ENCODE measurements around a stretch of chr1.

DNA sequence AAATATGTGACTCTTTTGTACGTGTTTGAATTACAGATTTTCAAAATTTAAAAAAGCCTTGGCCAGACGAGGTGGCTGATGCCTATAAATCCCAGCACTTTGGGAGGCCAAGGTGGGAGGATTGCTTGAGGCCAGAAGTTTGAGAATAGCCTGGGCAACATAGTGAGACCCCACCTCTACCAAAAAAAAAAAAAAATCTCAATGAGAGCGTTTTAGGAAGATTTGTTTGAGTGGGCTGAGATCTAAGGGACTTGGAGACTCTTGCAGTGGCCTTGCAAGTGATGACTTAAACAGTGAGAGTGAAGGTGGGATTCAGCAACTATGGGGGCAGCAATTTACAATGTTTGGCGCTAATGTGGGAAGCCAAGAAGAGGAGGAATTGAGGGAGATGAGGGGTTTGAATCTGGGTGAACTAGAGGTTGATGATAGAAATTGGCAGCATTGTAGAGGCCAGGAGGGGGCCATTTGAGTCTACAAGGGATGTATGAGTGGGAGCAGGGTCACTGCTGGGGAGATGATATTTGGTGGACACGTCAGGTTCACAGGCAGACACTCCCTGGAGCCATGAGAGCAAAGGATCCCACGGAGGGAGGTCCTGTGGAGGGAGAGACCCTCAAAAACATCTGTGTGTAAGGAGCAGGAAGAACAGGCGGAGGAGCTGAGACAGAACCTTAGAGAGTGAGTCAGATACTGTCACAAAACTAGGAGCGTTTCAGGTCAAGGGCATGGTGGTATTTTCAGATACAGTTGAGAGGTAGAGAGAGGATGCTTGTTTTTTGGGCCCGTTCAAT, 39.5 kb downstream of the SPSB1 start:
- CAGE, long polyA plus RNA = no peak
- RRBS = no CpG with 5 or more reads among the region's 9 CpGs

- CAGE, long polyA plus RNA = no peak
- RRBS = no CpG with 5 or more reads among the region's 25 CpGs
Measured at GRCh38 chr1:9349429-9350114, 56.9 kb downstream of the SPSB1 start.

DNA sequence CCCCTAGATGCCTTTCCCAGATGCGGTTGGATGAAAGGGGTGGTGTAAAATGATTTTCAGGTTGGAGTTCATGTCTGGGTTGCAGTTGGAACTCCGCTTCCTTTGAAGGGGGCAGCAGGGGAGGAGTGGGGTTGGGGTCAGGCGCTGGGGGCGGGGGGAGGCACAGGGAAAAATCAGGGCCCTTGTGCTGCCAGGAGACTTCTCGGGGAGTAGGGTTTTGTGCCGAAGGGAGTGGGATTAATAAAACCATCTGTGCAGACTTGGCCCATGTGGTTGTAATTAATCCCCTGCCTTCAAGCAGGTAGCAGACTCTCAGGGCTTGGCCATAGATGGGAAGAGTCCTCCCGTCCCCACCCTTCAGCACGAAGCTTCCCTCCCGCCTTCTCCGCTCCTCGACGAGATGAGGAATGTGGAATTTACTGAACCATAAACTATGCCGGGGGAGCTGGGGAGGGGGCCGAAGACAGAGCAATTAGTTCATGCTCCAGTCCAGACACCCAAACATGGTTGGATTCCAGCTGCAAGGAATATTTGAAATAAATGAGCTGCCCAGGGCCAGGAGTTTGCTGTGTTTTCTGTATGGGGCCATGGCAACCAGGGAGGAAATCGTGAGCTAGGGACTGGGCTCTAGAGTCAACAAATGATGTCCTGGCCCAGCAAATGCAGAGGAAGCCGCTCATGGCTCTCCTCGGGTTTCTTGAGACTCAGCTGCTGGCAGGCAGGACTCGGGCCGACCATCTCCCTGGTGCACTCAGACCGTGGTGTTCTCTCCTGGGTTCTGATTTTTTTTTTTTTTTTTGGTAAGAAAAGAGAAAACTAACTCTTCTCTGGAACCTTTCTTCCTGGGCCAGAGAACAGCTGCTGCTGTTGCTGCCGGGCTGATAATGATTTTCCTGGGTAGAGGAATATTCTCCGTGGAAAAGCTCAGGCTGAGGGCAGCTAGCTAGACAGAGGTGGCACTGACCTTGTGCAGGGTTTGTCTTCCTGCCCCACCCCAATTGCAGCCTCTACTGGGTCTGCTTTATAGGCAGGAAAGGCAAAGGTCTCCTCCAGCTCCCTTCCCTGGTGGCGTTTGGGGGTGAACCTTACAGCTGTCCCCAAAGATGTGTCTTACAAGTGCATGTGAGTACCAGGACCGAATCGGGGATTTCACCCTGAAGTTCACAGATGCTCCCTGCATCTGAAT, 78.9 kb downstream of the SPSB1 start:
- CAGE, long polyA plus RNA = no peak
- RRBS = no CpG with 5 or more reads among the region's 25 CpGs

DNA sequence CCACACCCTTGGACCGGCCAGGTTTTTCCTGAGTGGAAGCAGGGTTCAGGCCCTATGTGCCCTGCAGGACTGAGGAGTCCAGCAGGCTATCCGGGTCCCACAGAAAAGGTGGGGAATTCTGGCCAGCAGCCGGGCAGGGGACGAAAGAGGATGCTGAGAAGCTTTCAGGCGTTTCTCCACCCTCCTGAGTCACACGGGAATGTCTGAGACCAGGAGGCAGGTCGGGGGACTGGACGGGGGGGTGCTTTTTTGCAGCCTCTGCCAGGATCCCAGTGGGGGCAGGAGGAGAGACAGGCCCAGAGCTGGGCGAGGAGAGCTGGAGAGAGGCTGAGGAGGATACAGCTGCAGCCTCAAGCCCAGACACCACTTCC, 105.3 kb downstream of the SPSB1 start:
- CAGE, long polyA plus RNA = no peak
- RRBS = 48% methylated on average over 2 of the region's 9 CpGs

- CAGE, long polyA plus RNA = no peak
- RRBS = 85% methylated on average over 4 of the region's 31 CpGs
Measured at GRCh38 chr1:9425826-9427022, 113.0 kb upstream of the SLC25A33 start.

DNA sequence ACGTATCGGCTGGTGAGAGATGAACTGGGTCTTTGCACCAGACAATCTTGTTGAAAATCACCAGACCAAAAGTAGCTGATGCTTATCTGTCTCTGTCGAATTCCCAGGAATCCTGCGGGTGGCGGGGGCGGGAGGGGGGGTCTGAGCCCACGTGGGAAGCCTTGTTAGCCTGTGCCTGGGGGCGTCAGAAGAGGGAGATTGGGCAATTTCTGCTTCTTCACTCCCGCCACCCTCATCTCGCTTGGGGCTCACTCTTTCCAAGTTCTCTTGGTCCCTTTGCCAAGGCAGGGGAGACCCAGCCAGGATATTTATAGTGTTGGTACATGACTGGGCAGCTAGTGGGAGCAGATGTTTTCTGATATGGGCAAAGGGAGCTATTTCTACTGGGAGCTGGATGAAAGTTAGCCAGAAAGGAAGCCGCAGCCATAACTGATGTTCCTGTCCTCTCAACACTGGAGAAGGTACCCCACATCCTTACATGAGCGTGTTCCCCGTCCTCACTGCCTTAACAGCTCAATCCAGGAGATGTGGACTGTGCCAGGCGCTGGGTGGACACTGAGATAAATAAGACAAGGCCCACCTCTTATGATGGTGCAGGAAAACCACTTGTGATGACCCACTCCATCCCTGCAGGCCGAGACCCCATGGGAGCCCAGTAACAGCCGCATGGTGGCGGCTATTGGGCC, 89.9 kb upstream of the SLC25A33 start:
- CAGE, long polyA plus RNA = no peak
- RRBS = no CpG with 5 or more reads among the region's 17 CpGs

- CAGE, long polyA plus RNA = no peak
- RRBS = no CpG with 5 or more reads among the region's 13 CpGs
Measured at GRCh38 chr1:9465412-9466123, 73.7 kb upstream of the SLC25A33 start.

GRCh38 chr1:9626814-9627777, 24.4 kb upstream of the PIK3CD start:
- CAGE, long polyA plus RNA = no peak
- RRBS = 3% methylated on average over 9 of the region's 58 CpGs

DNA sequence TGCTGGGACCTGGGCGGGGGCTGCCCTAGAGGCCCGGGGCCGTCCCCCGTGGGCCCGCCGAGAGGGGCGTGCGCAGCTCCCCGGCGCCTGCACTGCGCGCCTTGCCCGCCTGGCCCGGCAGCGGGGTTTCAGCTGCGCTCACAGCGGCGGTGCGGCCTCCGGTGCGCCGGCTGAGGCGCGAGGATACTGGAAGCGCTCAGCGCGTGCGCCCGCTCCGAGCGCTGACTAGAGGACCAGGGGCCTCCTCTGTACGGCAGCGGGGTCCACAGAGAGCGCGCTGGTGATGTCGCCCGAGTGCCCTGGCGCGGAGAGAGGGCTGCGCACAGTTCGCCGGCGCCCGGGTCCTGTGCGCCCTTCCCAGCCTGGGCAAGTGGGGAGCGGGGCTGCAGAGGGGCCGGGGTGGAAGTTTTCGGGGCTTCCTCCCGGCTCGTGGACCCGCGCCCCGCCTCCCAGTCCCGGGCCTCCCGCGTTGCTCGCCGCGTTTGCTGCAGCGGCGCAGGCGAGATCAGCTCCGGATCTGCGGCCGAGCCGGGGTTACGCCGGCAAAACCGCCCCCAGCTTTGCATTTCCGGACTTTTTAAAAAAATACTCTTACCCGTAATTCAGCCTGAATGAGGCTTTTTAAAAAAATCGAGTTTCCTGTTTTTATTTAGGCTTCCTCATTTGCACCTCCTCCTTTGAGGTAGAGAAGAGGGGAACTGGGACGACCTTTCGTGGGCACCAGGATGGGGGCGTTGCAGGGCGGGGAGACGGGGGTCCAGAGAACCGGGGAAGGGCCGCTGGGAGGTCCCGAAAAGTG, 666 bp downstream of the PIK3CD start:
- CAGE, long polyA plus RNA = no peak
- RRBS = 2% methylated on average over 33 of the region's 80 CpGs

DNA sequence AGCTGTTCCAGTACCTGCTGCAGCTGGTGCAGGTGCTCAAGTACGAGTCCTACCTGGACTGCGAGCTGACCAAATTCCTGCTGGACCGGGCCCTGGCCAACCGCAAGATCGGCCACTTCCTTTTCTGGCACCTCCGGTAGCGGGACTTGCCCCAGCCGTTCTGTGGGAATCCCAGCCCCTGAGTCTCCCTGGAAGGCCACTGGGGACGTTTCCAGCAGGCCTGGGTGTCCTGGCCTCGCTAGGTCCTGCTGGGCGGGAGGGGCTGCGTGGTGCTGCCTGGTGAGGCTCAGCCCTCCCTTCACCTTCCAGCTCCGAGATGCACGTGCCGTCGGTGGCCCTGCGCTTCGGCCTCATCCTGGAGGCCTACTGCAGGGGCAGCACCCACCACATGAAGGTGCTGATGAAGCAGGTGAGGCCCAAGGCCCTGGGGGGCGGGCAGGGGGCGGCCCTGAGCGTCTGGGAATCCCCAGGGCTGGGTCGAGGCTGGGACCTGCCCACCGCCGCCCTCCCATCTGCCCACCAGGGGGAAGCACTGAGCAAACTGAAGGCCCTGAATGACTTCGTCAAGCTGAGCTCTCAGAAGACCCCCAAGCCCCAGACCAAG, 70.0 kb downstream of the PIK3CD start:
- CAGE, long polyA plus RNA = no peak
- RRBS = 94% methylated on average over 4 of the region's 25 CpGs

DNA sequence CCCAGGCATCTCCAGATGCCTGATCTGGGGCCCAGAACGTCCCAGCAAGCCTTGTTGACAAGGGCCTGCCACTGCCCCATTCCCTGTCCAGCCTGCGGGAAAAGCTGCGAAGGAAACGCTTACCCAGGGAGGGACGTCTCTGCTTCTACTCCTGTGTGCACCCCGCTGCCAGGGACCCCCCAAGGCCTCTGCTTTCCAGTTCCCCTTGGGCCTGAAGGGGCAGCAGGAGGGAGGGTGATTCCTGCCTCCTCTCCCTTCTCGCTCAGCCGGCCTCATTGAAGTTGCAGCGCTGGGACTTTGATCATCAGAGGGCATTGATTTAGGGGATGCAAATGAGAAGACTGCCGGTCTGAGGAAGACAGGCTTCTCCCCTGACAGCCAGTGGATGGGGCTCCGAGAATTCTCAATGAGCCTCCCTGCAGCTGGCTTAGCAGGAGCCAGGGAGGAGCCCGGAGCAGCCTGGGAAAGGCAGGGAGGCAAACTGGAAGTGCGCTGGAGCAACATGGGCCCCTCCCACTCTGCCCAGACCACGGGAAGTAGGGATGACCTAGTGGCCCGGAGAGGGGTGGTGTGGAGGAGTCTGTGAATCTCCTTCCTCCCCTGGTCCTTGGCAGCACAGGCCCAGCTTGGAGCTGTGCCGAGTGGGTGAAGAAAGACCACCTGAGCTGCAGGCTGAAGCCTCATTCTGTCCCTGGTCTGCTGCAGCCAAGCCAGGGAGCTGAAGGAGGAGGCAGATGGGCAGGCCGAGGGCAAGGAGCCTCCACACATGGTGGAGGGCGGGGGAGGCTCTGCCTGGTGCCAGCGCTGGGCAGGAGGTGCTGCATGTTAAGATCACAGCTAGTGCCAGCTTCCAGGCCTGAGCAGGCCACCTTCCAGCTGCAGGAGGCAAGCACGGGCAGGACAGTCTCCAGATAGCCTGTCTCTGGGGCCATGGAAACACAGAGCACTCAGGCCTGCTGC, 12.0 kb upstream of the CLSTN1 start:
- CAGE, long polyA plus RNA = no peak
- RRBS = 13% methylated on average over 6 of the region's 20 CpGs

DNA sequence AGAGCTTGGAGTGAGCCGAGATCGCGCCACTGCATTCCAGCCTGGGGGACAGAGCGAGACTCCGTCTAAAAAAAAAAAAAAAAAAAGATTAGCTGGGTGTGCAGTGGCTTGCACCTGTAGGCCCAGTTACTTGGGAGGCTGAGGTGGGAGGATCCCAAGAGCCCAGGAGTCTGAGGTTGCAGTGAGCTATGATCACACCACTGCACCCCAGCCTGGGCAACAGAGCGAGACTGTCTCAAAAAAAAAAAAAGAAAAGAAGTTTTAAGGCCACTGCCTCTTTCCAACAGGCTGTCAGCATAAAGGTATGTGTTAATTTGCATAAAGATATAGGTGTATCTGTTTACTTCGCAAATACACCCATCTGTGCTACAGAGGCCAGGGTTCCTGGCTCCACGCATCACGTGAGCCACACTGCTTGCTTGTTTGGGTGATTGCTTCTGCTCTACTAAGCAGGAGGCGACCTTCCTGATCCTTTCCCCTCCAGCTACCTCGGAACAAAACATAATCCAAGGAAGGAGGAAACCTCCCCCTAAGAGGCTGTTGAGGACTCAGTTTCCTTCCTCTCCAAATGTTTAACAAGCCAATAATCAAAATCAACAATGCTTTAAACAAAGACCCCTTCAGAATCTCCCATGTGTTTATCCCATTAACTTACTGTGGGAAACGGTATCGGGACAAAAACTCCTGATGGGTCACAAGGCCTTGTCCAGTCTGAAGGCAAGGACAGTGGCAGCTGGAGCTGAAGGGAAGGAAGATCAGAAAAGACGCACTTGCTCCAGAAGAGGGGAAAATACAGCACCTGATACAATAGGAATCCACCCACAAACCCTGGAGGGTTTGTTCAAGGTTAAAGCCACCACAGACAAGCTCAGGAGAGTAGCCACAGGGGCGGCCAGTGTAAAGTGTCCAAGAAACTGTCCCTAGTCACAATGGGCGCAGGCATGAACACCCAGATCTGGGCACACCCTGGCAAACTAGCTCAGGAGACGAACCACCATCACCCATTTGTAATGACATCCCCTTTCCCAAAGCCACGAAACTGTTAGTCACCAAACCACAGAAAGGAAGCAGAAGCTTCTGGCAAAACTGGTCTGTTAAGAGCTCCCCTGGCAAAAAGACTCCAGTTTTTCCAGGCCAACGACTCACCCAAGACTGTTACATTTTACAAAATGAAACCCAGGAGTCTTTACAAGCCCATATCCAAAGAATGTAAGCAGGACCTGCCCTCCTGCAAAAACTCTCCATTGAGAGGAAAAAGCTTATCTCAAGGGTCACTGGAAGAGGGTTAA, 17.3 kb downstream of the CTNNBIP1 start:
- CAGE, long polyA plus RNA = no peak
- RRBS = no CpG with 5 or more reads among the region's 19 CpGs

GRCh38 chr1:9894044-9894798, 15.8 kb downstream of the CTNNBIP1 start:
- CAGE, long polyA plus RNA = no peak
- RRBS = no CpG with 5 or more reads among the region's 8 CpGs

DNA sequence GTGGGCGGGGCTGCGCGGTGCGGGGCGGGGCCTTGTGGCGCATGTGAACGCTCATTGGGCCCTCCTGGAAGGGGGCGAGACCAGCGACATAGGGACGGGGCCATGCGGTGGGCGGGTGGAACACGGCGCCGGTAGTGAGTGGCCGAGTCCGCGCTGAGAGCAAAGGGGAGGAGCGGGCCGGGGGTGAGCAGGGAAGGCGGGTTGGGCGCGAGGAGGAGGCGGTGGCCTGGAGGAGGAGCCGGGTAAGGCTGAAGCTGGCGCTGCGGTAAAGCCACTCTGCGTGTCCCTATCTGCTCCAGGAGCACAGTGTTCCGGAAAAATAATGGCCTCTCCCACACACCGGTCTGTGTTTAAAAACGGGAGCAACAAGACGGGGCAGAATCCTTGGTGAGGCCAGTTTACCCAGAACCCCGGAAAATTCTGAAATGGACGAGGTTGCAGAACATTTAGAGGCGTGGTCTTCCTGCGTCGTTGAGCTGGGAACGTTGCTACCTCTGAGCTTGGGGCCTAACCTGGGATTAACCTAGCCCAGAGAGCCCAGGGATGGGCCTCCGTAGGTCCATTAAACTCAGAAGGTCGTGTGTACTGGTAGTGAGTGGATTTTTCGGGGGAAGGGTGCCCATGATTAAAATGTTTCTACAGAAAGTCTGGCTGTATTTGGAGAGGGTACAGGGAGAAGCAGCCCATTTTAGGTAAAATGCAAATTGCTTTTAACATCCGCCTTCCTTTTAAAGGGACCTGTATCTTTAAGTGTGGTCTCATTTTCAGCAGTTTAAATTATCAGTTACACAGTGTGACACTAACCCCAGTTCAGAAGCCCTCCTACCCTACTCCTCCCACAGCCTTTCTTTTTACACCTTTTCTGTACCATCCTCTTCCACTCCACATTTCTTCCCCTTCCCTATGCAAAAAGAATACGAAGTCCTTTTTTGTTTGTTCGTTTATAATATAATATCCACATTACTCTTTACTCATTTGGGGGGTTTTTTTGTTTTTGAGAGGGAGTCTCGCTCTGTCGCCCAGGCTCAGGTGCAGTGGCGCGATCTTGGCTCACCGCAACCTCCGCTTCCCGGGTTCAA, 722 bp upstream of the CTNNBIP1 start:
- CAGE, long polyA plus RNA = no peak
- RRBS = 1% methylated on average over 19 of the region's 51 CpGs

DNA sequence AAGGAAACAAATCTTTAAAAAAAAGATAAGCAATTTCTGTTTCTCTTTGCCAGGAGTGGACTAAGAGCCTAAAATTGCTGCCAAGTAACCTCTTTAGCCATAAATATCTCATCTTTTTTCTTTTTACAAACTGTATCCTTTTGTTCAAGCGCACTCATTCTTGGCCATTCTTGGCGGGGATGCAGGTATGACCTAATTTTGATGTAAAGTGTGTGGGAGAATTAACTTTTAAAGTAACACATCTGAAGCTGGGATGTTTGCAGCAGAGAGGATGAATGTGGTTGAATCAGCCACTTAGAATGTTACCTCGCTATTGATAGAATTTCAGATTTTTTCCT, 13.4 kb upstream of the KIF1B start:
- CAGE, long polyA plus RNA = no peak
- RRBS = no CpG with 5 or more reads among the region's 3 CpGs

- CAGE, long polyA plus RNA = no peak
- RRBS = no CpG with 5 or more reads among the region's 5 CpGs
Measured at GRCh38 chr1:10253399-10254321, 43.3 kb downstream of the KIF1B start.

DNA sequence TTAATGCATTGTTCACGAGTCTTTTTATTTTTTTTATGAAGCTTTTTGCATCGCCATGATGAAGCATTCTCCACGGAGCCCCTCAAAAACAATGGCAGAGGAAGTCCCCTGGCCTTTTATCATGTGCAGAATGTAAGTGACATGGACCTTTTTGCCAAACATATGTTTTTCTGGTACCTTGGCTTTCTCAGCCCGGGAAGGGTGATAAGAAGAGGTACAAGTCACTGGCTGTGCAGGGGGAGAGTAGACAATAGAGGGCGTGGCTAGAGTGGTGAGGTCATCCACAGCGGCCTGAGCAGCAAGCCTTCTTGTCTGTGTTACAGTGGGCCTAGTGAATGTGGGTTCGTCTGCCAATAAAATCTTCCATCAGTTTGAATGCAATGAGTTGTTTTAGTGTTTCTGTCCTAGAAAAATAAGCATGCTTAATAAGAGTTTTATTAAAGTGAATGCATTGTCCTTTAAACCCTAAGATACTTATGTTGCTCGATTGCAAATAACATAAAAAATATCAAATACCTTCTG, 59.1 kb upstream of the PGD start:
- CAGE, long polyA plus RNA = no peak
- RRBS = no CpG with 5 or more reads among the region's 8 CpGs

GRCh38 chr1:10353184-10353749, 45.6 kb upstream of the PGD start:
- CAGE, long polyA plus RNA = no peak
- RRBS = no CpG with 5 or more reads among the region's 5 CpGs

GRCh38 chr1:10387418-10388213, 11.2 kb upstream of the PGD start:
- CAGE, long polyA plus RNA = no peak
- RRBS = no CpG with 5 or more reads among the region's 5 CpGs

DNA sequence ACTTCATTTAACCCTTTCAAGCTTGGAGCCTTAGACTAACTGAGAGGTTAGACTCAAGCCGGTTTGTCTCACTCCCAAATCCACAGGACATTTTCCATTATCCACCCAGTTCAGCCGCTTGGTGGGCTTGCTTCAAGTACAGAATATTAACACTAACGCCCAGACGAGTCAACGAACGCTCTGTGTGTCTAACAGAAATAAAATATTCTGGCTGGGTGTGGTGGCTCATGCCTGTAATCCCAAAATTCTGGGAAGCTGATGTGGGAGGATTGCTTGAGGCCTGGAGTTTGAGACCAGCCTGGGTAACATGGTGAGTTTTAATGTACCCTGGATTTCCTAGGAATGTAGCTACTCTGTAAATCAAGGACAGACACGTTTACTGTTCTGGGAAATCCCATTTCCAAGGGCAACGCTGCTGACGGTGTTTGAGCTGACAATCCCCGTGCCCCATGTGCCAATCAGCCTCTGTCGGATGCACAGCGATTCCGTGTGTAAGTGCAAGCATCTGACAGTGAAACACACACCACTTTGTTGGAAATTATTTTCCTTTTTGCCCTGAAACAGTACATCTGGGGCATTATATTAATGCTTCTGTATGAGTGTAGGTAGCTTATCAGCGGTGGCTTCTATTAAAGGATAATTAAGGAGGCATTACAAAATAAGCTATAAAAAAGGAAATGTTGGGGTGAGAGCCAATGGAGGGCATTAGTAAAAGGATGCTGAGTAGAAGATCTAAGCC, 8.0 kb downstream of the CORT start:
- CAGE, long polyA plus RNA = no peak
- RRBS = no CpG with 5 or more reads among the region's 14 CpGs

Data from BJ (cell line).